Colic lymph node (tissue), 1 donor: ENCODE results near the gene NDUFS6.

- PRO-cap = no peak
Observed at GRCh38 chr5:1471723-1472392, 26.6 kb upstream of the SLC6A3 start.

- PRO-cap = no peak
Observed at GRCh38 chr5:1479344-1480227, 34.3 kb upstream of the SLC6A3 start.

- PRO-cap = no peak
Observed at GRCh38 chr5:1488665-1489356, 34.9 kb downstream of the LPCAT1 start.

GRCh38 chr5:1510126-1510642 is 13.6 kb downstream of the LPCAT1 start:
- PRO-cap = no peak

DNA sequence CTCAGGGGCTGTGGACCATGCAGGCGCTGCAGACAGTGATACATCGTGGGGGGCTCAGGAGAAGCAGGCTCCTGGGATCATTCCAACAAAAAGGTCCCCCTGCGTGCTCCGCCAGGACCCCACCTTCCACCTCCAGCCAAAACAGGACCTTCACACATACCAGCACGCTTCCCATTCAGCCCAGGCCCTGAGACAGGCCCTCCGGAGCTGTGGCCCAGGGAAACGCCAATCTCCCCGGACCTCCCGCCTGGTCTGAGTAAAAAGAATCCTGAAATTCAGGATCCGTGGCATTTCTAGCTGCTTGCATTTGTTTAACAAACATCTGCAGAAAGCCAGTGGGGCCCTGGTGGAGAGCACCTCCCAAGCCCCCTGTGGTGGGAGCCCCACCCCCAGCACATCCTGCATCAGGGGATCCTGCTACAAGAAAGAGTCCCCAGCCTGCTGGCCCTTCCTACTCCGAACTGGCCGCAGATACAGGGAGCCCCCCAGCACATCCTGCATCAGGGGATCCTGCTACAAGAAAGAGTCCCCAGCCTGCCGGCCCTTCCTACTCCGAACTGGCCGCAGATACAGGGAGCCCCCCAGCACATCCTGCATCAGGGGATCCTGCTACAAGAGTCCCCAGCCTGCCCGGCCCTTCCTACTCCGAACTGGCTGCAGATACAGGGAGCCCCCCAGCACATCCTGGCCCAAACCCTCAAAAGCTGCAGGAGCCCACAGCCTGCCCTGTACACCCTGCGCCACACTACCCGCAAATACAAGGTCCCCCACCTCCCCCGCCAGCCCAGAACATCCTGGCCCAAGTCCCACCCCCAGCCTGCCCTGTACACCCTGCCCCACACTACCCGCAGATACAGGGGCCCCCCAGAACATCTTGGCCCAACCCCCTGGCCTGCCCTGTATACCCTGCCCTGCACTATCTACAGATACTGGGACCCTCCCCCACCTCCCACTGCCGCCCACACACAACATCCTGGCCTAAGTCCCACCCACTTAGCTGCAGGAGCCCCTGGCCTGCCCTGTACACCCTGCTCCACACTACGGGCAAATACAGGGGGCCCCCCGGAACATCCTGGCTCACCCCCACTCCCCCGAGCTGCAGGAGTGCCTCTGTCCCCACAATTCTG is 8.7 kb downstream of the LPCAT1 start:
- PRO-cap = no peak

DNA sequence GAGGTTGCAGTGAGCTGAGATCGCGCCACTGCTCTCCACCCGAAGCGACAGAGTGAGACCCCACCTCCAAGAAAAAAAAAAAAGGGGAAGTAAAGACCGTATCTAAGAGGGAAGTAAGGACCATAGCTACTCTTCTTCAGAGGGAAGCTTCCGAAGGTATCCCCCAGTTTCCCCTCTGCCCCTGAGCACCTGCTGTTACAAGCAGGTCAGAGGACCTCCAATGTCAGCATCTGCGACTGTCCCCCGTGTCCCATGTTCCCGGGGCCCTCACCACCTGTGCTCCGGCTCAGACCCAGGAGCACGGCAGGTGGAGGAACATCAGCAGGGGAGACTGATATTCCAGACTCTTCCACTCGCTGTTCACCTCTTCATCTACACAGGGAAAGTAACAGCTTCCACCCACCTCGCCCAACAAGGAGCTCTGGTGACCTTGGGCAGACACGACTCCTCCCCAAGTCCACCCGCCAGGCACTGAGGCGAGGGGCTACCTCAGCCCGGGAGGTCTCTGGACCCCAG is 69.9 kb upstream of the LPCAT1 start:
- PRO-cap = no peak

- PRO-cap = bidirectional peak, plus-strand start at chr5:1594580, minus-strand start at chr5:1594458
Observed at GRCh38 chr5:1594121-1595089, 70.6 kb upstream of the LPCAT1 start.

DNA sequence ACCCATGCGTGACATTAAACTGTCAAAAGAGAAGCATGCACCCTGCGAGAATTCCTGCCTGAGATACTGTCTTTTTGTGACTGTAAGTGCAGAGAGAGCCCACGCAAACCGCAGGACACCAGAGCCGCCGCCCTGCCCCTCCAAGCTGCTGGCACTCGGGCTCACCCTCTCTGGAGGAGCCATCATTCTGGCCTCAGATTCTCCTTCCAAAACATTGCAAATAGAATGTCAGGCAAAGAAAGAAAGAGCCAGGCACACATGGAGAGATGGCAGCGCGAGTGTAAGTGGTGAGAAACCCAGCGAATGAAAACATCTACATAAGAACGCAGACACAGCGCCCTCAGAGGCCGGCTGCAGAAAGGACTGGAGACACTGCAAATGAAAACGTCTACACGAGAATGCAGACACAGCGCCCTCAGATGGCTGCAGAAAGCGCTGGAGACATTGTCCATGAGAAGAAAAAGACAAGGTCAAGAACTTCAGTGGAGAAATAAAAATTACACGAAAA is 117.7 kb upstream of the LPCAT1 start:
- PRO-cap = no peak

DNA sequence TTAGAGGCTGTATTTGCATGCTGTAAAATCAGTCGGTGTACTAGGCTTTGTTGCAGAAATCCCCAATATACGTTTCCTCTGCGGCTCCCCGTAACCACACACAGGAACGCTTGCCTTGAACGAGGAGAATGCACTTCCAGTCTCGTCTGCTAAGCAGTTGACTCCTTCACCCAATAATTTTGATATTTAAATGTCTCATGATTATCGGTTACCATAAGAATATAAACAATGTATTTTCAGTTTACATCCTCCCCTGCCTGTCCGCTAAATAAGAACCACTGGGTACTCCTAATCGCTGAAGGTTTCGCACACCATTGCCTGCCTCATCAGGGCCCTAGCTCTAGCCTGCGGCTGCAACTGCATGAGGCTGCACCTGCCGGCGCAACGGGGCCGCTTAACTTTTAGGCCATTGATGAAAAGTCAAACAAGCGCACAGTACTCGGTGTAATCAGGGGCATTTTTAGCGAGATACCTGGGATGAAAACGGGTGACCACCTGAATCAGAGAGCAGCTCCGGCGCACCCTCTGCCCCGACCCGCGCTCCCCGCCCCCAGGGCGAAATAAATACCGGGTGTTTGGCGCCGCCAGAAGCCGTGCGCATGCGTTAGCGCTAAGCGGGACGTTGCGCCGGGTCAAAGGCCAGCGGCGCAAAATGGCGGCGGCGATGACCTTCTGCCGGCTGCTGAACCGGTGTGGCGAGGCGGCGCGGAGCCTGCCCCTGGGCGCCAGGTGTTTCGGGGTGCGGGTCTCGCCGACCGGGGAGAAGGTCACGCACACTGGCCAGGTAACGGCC is at the start of gene NDUFS6:
TSS of gene NDUFS6 (plus strand) at position 642 of the 793 bp plus-strand sequence.
- PRO-cap = bidirectional peak, plus-strand start at position 650 of the sequence, minus-strand start at position 537 of the sequence

DNA sequence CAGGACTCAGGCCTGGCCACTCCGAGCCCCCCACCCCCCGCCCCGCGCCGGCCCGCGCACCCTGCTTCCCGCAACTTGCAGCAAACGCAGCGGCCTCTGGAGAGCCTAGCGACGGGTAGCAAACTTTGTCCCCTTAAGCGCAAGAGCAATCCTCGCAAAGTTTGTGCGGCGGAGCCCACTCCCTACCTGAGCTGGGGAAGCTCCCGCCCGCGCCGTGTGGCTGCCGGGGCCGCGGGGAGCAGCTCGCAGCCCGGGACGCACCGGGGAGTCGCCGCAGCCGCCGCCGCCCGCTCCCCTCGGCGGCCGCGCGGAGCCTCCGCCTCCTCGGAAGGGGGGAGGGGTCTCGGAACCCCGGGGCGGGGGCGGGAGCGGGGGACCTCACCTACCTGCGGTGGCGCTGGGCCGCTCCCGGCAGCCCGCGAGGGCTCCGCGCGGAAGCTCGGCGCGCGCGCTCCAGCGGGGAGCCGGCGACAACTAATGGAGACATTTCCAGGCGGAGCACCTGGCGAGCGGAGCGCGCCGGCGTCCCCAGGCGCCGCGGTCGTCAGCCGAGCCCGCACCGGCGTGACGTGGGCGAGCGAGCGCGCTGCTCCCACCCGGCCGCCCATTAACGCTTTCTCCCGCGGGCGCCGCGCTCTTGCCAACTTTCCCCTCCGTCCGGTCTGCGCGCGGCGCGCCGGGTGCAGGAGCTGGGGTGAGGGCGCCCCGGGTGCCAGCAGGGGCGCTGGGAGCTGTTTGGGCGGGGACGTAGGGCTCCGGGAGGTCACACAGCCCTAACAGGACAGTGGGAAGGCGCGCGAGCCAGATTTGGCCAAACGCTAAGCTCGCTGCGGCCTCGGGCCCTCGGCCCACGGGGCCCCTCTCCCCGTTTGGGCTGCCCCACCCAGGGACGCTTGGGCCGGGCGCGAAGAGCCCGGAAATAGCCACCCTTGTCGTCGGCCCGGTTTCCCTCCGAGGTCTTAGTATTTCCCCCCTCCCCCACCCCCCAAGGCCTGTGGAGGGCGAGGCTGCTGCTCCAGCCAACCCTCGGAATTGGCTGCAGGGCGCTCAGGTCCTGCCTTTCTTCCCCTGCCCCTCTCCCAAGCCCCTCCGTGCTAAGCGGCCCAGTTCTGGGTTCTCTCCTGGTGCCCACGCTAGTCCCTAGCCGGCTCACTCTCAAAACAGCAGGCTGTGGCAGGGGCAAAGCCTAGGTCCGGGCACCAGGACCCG is 4.4 kb upstream of the IRX4 start:
- PRO-cap = no peak

DNA sequence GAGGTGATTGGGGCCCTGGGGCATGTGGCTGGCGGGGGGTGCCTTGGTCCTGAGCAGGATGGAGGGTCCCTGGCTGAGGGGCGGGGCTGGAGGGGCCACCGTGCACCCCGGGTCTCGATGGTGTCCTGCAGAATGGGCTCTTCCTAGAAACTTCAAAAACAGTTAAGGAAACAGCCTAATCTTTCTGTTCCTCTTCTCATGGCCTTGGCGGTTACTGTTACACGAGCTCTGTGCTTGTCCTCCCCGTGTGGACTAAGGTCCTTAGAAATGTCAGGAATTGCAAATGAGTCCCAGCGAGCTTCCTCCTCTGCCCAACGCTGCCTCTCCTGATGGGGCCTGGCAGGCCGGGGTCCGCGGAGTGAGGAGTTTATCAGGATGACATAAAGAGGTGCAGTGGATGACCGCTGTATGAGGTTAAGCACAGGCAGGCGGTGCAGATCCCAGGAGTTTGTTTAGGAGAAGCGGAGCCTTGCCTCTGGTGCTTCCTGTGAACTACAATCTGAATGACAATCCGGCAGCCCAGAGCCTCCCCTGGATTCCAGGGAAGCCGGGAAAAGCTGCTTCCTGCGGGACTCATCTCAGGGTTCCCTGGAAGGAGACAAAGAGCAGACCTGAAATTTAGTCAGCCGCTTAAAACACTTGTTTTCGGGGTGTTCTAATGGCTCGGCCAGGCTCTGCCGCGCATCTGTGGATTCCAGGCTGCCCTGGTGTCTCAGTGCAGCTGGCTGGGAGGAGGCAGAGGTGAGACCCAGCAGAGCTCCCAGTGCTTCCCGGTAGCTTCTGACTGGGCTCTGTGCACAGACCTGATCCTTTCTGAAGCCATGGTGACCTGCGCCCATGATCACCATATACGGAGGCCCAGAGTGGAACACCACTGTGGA is 69.7 kb upstream of the IRX4 start:
- PRO-cap = no peak

- PRO-cap = no peak
Observed at GRCh38 chr5:2105022-2105564, 222.4 kb upstream of the IRX4 start.

DNA sequence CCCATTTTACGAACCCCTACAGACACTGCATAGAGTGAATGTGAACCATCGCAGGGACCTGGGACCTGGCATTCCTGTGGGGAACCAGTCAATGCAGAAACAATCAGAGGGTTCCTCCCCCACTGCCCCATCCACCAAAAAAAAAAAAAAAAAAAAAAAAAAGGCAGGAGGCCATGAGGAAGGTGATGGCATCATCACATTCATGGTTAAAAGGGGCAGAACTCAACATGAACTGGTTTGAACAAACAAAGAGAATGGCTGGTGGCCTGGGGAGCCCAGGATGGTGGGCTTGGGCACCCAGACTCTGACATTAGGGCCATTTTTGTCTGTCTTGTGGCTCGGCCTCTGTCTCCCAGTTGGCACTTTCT is 270.2 kb upstream of the IRX4 start:
- PRO-cap = no peak

- PRO-cap = no peak
Observed at GRCh38 chr5:2266705-2266936, 383.9 kb upstream of the IRX4 start.

GRCh38 chr5:2538195-2538775 is 213.2 kb downstream of the IRX2 start:
- PRO-cap = no peak

GRCh38 chr5:2749174-2749920 is 2.1 kb downstream of the IRX2 start:
- PRO-cap = no peak

DNA sequence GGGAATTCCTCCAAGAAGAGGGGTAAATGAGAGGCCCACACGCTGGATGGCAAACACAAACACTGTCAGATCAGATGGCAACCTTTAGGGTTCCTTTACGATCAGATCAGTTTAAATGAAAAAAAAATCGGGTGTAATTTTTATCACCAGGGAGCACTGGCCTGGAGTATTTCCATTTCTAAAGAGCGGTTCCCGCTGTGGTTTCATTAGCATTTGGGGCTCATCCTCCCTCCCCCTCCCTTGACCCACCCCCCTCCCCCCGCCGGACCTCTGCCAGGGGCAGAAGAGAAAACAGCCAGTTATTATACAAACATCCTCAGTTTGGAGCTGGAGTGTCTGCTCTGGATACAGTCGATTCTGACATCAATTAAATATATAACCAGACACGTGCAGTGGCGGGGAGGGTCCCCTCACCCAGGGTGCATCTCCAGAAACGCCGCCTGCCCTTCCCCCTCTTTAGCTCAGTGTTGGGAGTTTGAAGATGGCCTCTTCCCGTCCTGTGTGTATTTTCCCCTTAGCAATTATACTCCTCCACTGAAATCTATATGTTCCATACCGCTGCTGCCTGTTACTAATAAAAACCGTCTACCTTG is 2.4 kb upstream of the IRX2 start:
- PRO-cap = no peak

DNA sequence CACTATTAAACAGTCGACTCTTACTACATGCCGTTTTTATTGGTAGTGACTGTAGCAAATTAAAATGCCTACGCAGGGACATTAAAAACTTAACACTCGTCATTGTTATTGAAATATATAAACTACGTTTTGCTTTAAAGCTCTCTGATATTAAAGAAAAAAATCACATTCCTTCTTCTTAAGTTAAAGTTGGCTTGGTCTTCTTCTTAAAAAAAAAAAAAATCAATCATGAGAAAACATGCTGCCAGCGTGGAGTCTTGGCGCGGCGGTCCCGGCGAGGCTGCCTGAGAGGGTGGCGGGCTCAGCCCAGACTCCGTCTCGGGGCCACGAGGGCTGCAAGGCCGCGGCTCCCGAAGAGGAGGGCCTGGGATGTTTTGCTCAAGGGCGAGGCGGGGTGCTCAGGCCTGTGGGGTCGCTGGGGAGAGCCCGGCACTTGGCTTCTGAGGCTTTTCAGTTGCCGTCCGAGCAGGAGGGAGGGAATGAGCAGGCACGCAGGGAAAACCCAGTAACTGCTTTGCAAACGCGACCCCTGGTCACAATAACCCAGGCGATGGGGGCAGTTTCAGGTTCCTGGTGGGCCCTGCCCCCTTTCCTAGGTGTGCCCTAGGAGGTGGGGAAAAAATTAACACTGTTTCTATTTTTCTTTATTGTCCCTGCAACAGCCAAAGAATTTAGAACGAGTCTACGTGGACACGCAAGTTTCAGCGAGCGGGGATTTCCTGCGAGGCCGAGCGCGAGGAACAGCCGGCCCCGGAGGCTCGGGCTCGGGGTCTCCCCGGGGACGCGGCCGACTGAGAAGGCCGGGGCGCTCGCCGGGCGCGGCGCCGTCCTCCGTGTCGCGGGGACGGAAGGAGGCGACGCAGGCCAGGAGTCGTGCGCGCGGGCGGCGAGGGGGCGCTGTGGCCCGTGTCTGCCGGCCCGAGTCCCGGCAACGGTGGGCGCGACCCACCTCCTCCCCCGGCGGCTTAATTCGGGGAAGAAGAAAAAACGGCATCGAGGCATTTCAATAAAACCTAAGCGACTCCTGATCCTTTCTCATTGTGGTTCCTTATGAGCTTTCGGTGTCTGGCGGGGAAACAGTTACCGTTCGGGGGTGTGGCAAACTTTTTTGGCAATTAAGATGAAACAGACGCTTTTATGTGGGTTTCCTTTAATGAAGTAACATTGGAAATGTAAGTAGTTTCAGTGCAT is 3.3 kb upstream of the IRX2 start:
- PRO-cap = no peak

DNA sequence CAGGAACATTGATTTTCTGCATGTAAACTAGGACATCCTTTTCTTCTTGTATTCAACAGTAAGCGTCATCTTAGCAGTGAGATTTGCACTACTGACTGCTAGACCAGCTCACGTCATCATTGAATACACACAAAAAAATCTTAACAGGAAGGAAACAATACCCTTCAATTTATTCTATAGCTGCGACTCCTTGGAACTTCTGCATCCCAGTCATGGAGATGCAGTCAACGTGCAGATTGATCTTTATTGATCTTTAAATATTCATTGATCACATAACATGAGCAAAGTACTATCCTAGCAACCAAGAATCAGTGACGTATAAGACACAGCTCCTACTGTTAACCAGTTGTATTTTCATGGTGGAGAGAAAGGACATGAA is 135.7 kb downstream of the IRX1 start:
- PRO-cap = no peak

DNA sequence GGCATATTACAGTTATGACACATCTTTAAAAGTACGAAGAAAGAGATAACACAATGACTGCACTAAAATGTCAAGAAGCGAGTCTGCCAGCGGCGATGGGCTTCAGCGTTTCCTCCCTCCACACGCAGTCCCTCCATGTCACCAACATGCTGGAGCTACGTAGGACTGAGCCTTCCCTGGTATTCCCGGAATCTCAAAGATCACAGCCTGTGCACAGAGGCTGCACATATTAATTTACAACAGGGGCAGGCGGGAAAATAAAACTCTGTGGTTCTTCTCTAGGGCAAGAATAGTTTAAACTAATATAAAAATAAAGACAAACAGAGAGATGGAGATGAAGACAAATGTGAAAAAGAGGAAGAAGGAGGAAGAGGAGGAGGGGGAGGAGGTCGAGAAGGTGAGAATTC is 257.8 kb downstream of the IRX1 start:
- PRO-cap = no peak